H4 (cell line): ENCODE results near the gene BBX.

- RAMPAGE, long total RNA, result no peak
Measured at GRCh38 chr3:105853852-105854620, 14.8 kb downstream of the CBLB start.

GRCh38 chr3:105862394-105862818 is 6.4 kb downstream of the CBLB start:
- RAMPAGE, long total RNA, result no peak

DNA sequence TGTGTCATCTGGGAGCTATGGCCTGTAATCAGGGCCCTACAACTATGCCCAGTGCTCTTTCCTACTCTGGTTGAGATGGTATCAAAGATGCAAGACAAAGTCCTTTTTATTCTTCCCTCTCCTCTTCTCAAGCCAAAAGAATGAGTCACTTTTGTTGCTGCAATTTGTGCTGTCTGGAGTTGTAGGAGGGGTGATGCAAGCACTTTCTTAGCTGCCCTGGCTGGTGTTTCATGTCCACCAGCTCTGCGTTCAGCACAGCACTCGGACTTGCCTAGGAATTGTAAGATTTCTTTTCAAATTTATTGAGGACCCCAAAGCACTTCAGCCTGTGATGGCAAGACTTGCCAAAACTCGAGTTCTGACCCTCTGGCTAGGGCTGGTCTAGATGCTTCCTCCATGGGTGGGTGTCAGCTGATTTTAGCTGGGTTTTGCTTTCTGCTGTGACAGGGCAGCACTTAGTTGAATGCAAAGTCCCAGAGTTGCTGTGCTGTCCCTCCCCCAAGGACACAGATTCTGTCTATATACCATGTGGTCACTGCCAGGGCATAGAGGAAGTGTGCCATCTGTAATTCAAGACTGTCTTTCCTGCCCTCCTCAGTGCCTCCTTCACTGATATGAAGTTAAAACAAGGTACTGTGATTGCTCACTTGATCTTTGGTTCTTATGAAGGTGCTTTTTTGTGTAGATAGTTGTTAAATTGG is 129.3 kb upstream of the CBLB start:
- RAMPAGE, long total RNA, result no peak

DNA sequence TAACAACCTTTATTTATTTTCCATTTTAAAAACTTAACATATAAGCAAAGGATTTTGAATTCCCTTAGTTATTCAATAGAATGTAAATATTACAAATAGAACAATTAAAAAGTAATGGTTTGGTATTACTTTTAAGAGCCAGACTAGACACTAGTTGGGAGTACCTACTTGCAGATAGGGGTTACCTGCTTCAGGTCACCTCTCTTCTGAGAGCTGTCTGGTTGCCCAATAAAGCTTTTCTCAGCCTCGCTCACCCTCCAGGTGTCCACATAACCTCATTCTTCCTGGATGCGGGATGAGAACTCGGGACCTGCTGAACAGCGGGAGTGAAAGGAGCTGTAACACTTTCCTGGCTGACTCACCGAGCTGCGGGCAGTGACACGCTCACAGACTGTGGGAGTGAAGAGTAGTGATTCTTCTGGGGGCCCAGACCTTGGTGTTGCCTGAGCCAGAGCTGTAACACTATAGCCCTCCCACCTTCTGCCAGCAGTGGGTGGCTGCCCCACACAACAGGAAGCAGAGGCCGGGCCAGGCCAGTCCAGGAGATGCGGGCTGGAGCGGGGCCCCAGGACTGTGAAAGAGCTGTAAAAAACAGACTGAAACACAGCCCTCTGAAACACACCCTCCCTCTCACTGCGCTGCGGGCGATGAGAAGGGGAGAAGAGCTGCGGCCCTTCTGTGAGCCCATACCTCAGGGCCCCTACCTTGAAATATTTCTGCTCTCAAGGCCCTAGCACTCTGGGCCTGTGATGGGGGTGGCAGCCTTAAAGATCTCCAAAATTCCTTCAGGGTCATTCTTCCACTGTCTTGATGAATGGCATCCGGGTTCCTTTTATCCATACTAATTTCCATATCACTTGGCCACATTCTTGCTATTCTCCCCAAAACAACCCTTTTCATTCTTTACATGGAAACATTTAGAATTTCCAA is 464.1 kb upstream of the CCDC54 start:
- RAMPAGE, long total RNA, result no peak

DNA sequence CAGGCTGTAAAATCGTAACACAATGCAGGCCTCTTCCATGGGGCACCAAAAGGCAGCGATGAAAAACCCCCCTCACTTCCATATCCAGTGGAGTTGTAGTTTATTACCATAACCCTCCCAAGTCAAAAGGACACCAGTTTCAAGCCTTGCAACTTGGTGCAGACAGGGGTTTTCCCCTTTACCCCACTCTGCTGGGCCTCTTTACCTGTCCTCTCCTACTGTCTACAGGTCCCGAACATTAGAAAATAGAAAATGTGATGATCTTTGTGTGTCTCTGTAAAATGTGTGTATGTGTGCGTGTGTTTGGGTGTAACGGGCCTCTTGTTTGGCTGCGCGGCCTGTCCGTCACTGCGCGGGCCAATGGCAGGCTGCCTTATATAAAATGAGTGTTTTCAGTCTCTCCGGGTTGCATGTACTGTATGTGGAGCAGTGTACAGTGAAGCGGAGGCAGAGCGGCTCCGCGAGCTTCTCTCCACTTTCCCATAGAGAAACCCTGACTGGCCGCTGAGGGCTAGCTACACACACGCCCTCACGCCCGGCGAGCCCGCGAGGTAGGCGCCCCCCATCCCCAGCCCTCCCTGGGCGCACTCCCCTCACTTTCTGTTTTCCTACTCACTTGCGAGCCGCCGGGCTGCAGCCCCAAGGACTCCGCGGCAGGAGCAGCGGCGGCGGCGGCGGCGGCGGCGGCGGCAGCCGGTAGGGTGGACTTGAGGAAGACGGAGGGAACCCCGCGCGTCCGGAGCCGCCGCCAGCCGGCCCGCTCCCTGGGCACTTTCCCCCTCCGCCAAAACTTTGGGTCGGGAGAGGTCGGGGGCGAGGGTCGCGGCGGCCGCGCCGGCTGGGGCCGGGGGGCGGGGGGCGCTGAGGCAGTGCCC is at the start of gene BBX:
Gene BBX, plus strand, starts transcription at position 406 of the 875 bp plus-strand sequence.
- RAMPAGE, long total RNA, result start-site peak on the plus strand centred at position 450 of the sequence, 93 bp wide, 22 reads

- RAMPAGE, long total RNA, result no peak
Measured at GRCh38 chr3:107570140-107570955, 47.6 kb downstream of the BBX start.

- RAMPAGE, long total RNA, result no peak
Measured at GRCh38 chr3:107800573-107801311, 278.0 kb downstream of the BBX start.

DNA sequence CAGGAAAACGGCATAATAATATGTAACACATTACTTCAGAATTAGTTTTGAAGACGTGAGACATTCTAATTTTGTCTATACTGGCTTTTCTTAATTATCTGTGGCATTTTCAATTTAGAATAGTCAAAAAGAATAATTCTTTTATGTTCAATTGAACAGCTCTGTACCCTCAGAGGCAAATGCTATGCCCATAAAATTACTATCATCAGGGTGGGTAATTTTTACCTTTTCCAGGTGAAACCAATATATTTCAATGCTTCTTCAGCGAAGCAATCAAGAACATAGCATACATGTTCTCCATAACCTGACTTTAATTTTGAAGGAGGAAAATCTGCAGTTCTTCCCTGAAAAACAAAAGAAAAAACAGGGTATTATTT is 3.9 kb downstream of the IFT57 start:
- RAMPAGE, long total RNA, result no peak

GRCh38 chr3:108253862-108254441 is 31.7 kb upstream of the IFT57 start:
- RAMPAGE, long total RNA, result no peak

DNA sequence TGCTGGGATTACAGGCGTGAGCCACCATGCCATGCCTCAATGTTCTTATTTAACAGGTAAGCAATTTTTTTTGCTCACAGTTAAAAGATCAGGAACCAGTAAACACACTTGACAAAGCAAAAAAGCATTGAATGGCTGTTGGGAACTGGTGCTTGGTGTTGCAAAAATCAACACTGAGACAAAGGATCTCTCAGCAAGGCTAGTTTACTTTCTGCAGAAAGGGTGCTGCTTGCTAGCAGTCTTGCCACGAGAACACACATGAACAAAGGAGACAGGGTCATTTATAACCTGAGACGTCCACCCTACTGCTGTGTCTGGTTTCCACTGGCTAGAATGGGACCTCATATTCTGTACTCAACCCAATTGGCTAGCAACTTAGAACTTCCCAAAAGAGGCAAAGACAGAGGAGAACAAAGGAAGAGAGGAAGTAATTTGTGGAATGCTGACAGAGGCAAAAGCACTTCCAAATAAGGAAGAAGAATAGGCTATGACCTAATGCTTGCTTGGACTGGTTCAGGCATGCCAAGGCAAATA is 107.2 kb upstream of the NECTIN3 start:
- RAMPAGE, long total RNA, result no peak

GRCh38 chr3:111081538-111082641 is 10.3 kb downstream of the NECTIN3 start:
- RAMPAGE, long total RNA, result no peak

DNA sequence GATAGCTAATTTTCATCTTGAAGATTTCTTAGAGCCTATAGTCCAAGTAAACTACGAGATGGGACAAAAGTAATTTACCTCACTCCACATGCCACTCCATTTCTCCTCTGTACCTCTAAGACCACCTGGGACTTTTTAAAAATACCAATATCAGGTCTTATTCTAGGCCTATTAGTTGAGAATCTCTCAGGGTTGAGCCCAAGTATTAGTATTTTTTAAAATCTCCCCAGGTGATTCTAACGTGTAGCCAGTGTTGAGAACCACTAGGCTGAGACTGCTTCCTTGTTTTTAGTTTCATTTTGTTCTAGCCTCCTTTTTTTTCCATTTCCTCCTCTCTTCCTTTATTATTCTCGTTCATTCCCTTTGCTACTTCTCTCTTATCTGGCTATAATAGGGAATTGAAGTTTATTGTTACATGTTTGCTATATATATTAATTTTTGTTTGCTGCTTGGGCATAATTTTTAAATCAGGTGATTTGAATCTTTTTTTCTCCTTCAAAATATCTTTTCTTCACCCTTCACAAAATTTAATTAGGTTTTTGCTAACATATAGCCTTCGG is 217.8 kb upstream of the CD96 start:
- RAMPAGE, long total RNA, result no peak

GRCh38 chr3:111590329-111590528 is 4.9 kb downstream of the ZBED2 start:
- RAMPAGE, long total RNA, result no peak

DNA sequence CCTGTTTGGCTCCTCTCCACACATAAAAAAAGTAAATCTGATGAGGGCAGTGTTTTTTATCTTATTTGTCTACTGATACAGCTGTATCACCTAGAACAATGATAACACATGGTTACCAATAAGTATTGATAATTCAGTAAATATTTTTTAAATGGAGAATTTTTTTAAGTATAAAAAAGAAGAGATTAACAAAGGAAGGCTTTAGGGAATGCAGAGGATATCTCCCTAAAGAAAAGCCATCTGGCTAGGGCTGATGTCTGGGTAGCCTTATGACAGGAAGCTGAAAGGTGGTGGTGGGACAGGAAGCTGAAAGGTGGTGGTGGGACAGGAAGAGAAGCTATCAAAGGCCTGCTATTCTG is 21.0 kb upstream of the ZBED2 start:
- RAMPAGE, long total RNA, result no peak

DNA sequence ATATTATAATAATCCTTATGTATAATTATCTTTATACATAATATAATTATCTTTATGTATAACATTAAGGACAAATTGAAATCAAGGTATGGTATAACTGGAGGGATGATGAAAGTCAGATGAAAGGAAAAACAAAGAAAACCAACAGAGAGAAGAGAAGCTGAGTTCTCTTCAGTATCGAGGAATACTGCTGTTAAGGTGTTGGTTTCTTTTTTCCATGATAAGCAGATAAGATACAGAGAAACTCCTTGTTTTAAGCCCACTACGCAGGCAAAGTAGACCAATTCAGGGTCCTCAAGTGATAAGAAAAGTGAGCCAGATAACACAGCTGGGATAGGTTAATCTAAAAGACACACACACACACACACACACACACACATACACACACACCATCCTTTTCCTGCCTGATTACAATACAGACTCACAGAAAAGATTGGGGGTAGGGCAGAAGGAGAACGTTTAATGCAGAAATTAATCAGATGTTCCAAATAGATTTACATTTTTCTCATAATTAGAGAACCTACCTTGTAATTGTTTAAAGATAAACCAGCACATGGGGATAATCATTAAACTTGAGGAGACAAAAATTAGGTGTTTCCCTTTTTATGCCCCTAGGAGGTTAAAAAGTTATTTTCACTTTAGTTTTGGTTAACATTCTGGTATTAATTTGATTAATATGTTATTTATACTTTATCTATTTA is 6.5 kb upstream of the PHLDB2 start:
- RAMPAGE, long total RNA, result no peak

GRCh38 chr3:111911397-111911967 is 52.4 kb downstream of the PHLDB2 start:
- RAMPAGE, long total RNA, result no peak

DNA sequence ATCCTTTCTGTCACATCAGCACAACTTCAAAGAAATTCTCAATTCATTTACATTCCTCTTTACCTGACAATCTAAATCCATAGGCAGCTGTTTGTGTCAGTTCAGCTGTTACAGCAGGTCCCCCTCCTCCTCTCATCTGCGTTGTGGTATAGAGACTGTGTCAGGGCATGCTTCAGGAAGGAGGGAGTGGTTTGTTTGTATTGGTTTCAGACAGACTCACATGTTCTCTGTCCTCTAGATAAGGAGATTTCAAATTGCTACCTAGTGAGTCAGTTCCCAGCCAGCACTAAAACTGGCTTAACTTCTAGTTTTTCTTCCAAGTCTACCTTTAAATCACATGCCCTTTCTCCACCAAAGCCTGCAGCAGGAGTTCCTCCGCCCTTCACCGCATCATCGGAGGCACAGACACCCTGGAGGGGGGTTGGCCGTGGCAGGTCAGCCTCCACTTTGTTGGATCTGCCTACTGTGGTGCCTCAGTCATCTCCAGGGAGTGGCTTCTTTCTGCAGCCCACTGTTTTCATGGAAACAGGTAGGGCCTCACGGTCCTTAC is 11.2 kb upstream of the C3orf52 start:
- RAMPAGE, long total RNA, result no peak

DNA sequence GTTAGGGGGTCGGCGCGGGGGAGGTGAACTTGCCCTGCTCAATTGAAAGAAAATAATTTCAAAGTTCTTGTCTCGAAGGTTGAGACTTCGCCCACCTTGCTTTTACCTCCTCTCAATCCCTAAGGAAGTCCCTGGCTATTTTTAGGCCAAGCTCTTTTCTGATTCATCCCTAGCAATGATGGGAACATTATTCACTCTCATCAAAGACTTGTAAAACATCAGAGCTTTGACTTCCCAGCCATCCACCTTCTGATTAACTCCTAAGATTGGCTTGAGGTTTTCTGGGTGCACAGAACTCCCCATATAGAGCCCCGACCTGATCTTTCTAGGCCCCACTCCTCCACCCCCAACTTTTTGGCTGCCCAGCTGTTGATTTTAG is 971 bp downstream of the C3orf52 start:
- RAMPAGE, long total RNA, result no peak

DNA sequence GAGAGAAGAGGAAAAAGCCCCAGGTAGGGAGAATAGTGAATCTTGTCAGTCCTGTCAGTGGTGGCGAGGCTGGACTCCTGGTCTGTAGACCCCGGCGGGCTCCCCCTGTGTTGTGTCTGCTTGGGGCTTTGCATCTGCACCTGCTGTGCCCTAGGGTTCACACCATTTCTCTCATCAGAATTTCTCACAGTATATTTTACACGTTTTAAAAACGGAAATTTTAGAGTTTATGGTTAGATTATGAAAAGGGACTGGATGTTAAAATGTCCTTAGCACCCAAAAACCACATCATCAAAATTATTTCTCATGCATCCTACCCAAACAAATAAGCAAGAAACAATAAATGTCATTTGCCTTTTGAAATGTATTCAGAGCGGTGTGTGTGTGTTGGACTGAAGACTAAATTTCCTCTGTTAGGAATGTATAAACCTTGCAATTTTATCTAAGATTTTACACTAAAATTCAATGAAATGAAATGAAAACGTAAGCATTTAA is 16.9 kb downstream of the GCSAM start:
- RAMPAGE, long total RNA, result no peak

DNA sequence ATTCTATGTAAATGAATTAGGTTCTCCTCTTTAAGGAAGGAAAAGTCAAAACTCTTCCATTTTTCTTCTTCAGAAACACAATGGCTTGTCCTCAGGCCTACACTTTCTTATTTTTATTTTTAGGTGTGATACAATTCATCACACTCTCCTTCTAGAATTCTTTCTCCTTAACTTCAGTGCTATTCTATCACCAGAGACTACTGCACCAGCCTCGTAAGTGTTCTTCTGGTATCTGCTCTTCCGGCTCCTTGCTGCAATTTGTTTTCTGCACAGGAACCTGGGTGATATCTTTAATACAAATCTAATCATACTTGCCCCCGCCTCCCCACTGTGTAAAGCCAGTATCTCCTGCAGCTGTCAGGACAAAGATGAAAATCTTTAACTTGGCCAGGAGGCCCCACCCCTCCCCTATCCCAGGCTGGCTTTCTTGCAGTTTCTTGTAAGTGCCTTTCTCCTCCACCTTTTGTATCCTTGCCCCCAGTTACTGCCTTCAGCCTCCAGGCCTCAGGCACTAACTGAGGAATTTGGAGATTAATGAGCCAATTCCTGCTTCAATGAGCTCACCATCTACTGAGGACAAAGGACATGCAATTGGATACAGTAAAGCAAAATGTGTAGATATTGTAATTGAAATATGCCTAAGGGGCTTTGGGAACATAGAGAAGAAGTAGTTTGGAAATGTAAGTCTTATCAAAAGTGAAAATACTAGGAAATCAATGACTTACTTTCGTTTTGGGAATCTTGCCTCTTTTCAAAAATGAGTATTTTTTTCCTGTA is 6.6 kb downstream of the GCSAM start:
- RAMPAGE, long total RNA, result no peak